Monocyte (primary cell): ENCODE measurements around the gene EIF4A3.

DNA sequence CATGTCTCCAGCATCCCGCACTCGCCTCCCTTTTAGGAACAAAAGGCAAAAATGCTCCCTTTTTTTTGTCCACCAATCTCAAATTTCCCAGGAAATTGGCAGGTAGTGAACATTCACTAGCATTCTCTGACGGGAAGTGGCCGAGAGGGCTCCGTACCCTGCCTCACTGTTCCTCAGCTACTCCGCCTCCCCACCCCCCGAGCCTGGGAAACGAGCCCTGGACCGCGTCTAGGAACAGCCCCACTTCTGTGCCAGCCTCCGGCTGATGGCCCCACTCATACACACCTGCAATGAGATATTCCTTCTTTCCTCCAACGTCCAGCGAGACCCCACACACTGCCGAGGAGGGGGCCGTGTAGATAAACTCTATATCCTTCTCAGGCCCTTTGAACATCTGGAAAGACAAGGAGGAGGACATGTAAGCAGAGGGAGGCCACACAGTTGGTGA lies 30.0 kb upstream of the USP36 start:
- PRO-cap, 2 experiments = no peak in any of the 2 experiments

GRCh38 chr17:78895333-78895671 lies 7.7 kb downstream of the CEP295NL start:
- PRO-cap, 2 experiments = peak in 2 of 2 experiments; most common minus-strand start chr17:78895449 (in 1)

DNA sequence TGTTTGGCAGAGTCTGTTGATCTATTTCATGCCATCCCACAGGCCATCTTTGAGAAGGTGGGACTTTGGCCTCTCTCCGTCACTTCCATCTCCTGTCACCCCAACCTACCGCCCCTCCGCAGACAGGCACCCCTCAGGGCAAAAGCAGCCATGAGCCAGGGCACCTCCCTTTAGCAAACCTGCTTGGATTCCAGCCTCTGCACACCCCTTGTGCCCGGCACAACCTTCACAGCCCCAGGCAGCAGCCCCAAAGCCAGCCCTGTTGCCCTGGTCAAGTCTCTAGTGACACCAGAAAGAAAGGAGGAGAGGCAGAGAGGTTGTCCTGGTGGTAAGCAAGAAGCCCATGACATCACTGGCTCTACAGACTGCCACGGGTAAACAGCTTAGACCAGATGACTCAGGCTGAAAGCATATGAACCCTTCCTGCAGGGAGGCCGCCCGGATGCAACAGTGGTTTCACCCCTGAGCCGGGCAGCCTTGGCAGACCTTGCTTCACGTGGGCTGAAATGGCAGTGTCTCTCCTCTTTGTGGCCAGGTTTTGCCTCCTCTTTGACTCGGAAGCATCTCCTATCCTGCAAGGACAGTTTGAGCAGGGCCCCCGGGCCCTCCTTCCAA lies 8.1 kb upstream of the TIMP2 start:
- PRO-cap, 2 experiments = no peak in any of the 2 experiments

GRCh38 chr17:78962141-78962990 lies 17.4 kb downstream of the LGALS3BP start:
- PRO-cap, 2 experiments = no peak in any of the 2 experiments

DNA sequence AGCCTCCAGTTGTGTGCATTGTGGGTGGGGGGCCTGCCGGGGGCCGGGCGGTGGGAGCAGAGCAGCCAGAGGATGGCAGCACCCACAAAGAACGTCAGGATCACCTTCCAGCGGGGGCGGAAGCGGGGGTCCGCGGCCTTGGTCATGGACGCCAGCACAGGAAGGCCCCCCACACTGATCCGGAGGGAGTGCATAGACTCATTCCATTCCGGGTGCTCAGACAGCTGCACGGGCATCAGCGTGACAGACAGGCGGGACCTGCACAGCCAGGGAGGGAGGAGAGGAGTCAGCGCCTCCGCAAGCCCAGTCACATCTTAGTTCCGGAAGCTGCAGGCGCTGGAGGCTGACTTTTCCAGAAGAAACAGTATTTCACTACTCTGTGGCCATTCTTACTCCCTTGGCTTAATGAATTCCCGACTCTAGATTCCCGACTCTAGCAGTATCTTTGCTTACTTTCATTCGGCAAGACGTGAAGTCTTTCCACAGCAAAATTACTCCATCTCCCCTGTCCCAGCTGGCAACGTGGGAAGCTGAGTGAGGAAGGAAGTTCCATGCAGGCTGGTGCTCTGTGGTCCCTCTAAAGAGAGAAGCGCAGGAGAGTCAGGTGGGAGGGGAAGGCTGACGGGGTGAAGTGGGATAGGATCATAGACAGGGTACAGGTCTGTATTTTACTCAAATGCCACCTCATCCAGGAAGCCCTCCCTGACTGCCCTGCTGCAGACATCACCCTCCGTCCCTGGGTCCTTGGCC lies 12.0 kb downstream of the CANT1 start:
- PRO-cap, 2 experiments = no peak in any of the 2 experiments

- PRO-cap, 2 experiments = no peak in any of the 2 experiments
Observed at GRCh38 chr17:79026277-79027256, 2.6 kb downstream of the C1QTNF1 start.

DNA sequence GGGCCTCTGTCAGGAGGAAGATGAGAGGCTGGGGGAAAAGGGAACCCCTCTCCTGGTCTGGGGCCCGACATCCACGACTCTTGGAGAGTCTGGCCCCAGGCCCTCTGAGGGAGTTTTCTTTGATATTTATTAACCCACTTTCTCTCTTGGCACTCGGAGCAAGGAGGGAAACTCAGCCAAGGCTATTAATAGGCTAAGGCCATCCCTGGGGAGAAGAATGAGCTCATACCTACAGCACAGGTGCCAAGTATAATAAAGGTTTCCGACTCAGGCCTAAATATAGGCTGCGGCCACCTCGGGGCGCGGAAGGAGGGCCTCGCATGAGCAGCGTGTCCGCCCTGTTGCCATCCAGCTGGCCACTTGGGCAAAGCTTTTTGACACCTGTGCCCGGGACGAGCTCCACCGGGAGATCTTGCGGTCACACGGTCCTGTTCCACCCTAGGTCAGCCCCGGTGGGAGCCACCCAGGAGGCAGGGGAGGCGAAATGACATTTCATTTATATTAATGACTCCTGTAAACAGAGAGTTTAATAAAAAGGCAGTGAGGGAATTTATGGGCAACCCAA lies 232.3 kb downstream of the ENGASE start:
- PRO-cap, 2 experiments = no peak in any of the 2 experiments

DNA sequence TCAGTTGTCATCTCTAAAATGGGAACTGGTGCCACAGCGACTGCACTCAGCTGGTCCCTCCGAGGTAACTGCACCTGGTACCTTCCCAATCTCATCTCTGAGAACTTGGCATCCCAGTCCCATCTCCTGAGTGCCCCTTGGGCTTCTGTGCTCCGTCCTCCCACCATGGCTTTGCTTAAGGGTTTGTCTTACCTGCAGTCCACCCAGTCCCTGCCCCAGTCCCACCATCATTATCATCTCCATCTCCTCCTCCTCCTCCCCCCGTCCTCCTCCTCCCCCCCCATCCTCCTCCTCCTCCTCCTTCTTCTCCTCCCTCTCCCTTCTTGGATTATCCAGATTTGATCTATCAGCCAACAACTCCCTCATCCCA lies 30.9 kb downstream of the RBFOX3 start:
- PRO-cap, 2 experiments = no peak in any of the 2 experiments

- PRO-cap, 2 experiments = no peak in any of the 2 experiments
Observed at GRCh38 chr17:79833703-79833829, 5.7 kb downstream of the CBX4 start.

- PRO-cap, 2 experiments = peak in 1 of 2 experiments; most common minus-strand start chr17:79834697 (in 1)
Observed at GRCh38 chr17:79834371-79835226, 4.6 kb downstream of the CBX4 start.

DNA sequence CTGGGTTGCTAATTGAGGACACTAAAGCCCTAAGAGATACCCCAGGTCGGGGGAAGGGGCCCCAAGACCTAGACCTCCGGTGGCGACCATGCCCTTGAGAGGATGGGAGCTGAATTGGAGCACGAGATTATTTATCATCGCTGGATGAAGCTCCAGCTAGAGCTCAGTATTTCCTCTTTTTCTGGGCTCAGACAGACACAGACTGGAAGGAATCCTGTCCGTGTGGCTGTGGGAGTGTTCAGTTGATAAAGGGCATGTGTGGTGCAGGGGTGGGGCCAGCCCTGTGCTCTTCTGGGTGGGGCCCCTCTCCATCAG lies 6.3 kb upstream of the CBX4 start:
- PRO-cap, 2 experiments = peak in 1 of 2 experiments; most common minus-strand start position 204 of the sequence (in 1)

DNA sequence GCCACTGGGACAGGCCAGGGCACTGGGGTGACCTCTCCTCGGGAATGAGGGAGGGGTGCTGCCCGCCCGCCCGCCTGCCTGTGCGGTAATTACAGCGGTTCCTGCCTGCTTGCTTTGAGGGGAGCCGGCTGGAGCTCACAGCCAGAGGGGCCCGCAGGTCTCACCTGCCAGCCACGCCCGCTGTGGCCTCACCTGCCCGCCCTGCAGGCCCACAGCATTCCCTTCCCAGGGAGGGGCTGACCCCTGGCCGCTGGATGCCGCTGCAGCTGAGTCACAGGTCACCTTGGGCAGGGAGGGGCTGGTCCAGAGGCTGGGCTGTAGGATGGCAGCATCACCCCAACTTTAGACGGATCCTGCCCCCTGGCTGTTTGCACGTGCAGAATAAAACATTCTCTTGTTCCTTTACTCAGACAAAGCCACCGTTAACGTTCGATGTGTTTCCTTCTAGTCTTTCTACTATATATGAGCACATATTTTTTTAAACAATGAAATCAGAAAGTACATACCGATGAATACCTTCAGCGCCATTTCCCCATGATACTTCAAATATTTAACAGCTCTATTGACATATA lies 76.8 kb upstream of the CBX4 start:
- PRO-cap, 2 experiments = no peak in any of the 2 experiments

DNA sequence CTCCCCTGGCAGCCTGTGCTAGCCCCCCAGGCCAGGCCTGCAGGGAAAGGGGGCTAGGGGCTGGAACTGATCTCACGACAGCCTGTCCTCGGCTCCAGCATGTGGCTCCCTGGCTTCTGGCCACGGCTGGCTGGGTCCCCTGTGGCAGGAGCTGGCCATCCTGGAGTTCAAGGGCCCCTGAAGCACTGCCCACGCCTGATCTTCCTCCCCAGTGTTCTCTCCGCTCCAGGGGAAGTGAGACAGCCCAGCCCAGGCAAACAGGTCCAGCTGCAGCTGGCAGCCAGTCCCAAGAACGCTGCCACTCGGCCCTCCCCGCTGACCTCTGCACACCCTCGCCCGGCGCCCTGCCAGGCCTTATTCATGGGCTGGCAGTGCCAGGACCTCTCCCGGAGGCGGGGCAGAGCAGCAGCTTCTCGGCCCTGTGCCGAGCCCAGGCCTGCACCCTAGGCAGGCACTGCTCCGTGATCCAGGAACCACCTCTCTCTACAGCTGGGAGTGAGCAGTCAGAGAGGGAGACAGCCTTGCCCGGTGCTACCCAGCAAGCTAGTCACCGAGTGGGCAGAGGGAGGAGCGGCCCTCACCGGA lies 79.8 kb upstream of the CBX4 start:
- PRO-cap, 2 experiments = no peak in any of the 2 experiments

DNA sequence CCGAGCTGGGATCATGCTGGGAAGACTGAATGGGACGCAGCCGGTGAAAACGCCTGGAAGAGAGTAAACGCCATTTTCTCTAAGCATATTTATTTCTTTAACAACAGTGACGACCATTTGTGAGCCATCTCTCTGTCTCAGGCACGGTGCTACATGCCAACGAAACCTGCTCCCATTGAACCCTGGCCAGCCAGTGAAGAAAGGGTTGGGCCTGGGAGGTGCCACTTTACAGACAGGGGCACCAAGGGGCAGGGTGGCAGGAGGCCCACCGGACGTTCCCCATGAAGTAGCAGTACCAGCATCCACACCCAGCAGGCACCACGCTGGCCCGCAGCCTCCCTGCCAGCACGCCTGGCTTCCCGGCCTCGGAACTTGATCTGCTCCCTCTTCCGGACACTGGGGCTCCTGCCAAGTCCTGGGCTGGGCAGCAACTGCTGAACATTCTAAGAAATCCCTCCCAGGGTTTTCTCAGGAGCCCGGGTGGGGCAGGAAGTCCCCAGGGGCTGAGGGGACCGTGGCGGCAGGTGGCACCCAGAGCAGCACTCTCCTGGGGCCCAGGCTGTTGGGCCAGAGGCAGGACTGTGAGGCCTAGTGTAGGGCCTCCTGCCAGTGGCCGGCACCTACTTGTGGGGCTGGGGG lies 85.9 kb upstream of the CBX4 start:
- PRO-cap, 2 experiments = no peak in any of the 2 experiments

DNA sequence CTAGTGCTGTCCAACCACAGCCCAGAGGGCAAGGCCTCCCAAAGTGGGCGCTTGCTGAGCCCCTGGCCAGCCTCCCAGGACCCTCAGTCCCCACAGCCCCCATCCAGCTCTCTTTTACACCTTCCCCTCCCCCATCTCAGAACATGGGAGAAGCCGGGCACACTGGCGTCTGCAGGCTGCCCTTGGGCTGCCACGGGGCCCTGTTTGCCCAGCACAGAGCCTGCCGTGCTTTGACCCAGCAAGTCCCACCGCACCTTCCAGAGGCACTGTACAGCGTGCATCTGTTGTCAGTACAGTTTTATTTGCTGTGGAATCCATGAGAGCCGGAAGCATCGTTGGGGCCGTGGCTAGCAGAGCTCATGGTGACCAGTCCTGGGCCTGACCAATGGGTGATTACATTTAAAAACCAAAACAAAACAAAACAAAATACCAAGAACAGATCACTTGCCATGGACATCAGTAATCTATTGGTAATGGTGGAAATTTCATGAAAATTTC lies 96.2 kb upstream of the CBX4 start:
- PRO-cap, 2 experiments = no peak in any of the 2 experiments

DNA sequence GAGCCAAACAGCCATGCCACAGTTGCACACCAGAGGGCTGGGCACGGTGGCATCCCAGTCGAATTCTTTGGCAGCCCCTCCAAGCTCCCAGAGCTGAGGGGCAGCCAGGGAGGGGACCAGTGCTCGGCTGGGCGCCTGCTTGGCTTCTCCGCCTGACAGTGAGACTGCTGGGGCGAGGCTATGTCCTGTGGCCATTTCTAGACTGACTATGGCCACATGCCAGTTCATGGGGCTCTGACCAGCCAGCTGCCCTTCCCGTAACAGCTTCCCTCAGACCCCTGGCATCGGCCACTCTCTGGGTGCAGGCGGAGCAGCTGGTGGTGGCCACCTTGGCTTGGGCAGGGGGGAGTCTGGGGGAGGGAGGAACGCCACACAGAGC lies 34.8 kb downstream of the TBC1D16 start:
- PRO-cap, 2 experiments = no peak in any of the 2 experiments

DNA sequence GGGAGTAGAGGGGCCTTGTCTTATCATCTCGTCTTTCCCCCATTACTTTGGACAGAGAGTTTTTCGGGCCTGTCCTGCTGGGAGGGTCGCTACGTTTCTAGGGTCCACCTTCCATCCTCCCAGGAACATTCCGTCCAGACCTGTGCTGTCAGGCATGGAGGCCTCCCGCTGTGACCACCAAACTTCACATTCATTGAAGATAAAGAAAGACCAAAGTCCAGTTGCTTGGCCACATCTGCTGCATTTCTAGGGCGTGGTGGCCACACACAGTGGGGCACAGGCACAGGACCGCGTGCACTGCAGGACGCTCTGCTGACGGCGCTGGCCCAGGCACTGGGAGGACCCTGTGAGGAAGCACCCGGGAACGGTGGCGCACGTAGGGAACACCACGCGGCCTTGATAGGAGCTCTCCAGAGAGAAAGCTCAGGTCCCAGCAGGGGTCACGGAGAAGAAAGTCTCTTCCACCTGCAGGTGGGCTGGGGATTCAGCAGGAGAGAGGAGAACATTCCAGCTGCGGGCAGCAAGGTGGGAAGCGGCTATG lies 33.1 kb downstream of the TBC1D16 start:
- PRO-cap, 2 experiments = no peak in any of the 2 experiments

- PRO-cap, 2 experiments = no peak in any of the 2 experiments
Observed at GRCh38 chr17:80064072-80064757, 27.8 kb downstream of the CCDC40 start.

DNA sequence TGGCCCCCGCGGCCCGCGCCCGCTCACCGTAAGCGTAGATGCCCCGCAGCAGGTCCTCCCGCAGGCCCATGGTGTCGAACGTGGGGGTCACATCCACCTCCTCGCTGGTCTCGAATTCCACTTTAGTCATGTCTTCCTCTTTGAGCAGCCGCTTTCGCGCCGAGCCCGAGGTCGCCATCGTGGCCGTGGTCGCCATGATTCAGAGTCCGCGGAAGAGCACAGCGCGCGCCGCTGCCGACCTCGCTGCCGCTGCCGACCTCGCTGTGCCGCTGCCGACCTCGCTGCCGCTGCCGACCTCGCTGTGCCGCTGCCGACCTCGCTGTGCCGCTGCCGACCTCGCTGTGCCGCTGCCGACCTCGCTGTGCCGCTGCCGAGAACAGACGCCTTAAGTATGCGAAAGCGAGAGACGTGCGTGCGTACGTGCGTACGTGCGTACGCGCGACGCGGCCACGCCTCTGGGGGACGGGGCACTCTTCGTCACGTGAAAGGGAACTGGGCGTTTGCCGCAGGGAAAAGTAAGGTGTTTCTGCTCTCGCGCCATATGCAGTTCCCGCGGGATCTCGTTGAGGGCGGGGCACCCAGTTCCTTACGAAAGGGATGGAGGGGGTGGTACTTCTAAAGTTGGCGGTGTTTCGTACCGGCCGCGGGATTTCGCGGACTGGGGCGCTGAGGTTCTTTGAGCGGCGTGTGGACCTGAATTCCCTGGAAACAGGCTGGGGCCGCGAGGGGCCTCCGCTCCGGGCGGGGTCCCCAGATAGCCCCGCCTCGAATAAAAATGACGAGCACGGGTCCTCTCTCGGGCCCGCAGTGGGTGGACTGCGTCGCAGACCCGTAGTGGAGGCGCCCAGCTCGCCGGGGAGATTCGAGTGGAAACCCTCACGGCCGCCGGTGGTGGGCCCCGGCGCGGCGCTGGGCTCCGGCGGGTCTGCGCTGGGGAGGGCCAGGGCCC lies at the start of gene EIF4A3:
EIF4A3 (minus strand) TSS at position 363 of the 949 bp plus-strand sequence.
- PRO-cap, 2 experiments = peak in 2 of 2 experiments; most common plus-strand start position 618 of the sequence (in 2); most common minus-strand start position 115 of the sequence (in 1)

DNA sequence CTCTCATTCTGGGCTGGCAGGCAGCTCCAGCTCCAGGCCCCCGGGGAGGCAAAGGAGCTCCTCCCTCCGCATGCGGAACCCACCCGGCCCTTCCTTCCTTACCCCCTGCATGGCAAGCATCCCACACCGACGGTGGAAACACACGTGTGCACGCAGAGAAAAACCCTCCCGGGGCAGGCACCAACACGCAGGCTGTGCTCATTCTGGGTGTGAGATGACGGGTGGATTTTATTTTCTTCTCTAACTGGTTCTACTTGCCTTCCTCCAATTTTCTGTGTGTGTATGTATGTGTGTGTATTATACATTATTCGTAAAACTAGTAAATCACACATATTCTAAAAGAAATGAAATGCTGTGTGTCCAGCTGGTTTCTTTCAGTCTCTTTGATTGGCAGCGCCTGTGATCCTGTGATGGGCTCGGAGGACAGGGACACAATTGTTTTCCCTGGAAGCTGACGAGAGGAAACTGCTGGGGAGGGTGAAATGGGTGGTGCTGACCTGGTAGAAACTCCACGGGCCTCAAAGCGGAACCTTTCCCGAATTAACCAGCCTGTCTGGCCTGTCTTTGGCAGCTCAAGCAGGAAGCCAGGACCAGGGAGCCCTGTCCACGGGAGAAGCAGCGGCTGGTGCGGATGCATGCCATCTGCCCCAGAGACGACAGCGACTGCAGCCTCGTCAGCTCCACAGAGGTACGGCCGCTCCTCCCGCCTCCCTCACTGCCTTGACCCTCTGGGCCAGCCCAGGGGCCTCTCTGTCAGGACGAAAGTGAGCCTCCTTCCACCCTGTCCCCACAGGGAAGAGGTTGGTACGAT lies 22.3 kb downstream of the CARD14 start:
- PRO-cap, 2 experiments = no peak in any of the 2 experiments